ENCODE results near the genes LYZL6 and TBC1D3G.

DNA sequence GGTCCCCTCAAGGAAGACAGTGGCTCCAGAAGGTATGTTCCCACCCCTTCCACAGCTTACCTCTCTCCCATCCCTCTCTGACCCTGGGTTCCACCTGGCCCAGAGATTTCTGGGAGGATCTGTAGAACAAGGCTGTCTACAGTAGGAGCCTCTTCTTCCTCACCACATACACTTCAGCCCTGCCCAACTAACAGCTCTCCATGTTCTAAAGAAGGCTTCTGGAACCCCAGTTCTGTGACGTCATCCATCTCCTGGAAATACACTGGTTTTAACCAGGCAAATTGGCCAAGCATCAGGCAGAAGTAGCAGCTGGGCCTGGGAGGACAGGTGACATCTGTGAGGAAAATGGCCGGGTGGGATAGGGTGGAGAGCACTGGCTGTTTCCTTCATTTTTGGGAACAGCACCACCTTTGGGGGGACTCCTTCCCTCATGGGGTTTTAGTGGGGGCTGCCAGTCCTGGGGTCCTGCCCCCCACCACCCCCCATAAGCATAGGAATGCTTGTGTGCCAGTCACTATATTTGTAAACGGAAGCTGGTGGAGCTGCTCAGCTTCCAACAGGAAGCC lies at the start of gene LYZL6:
LYZL6 (minus strand) TSS at position 207 of the 566 bp plus-strand sequence.
- PRO-cap: no peak

GRCh38 chr17:35990914-35991504 lies 4.5 kb upstream of the CCL14 start:
- PRO-cap: no peak

DNA sequence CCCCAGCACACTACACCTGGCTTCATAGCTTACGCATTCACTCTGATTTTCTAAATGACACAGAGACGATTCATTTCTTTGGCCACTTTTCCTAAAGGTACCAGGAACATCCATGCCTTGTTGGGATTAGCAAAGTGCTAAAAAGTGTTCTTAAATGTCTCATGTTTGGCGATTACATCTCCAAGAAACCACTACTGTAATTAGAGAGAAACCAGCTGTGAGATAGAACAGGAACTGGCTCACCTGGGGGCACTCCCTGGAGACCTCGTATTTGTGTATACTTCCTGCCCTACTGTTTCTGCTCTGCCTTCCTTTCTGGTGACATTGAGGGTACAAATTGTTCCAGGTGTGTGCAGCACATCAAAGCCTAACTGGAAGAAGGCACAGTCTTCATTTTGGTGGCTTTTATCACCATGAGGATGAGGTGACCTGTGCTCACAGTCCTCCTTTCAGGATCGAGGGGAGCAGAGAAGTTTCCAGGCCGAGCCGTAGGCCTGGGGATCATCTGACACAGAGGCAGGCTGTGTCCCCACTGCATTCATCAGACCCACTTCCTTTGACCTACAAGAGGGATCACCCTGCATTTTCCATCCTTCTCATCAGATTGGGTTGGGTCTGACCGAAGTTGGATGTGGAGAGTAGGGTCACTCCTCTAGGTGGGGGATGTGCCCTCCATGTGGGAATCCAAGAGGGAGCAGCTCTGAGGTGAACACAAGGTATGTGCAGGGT lies 23.7 kb downstream of the CCL4 start:
- PRO-cap: no peak

GRCh38 chr17:36323638-36323955 lies at the start of gene TBC1D3G:
Gene TBC1D3G, plus strand, starts transcription at chr17:36323884.
- PRO-cap: no peak

GRCh38 chr17:36527108-36527953 lies 7.3 kb downstream of the MYO19 start:
- PRO-cap: no peak

GRCh38 chr17:36533412-36534407 lies 958 bp downstream of the MYO19 start:
- PRO-cap: no peak

DNA sequence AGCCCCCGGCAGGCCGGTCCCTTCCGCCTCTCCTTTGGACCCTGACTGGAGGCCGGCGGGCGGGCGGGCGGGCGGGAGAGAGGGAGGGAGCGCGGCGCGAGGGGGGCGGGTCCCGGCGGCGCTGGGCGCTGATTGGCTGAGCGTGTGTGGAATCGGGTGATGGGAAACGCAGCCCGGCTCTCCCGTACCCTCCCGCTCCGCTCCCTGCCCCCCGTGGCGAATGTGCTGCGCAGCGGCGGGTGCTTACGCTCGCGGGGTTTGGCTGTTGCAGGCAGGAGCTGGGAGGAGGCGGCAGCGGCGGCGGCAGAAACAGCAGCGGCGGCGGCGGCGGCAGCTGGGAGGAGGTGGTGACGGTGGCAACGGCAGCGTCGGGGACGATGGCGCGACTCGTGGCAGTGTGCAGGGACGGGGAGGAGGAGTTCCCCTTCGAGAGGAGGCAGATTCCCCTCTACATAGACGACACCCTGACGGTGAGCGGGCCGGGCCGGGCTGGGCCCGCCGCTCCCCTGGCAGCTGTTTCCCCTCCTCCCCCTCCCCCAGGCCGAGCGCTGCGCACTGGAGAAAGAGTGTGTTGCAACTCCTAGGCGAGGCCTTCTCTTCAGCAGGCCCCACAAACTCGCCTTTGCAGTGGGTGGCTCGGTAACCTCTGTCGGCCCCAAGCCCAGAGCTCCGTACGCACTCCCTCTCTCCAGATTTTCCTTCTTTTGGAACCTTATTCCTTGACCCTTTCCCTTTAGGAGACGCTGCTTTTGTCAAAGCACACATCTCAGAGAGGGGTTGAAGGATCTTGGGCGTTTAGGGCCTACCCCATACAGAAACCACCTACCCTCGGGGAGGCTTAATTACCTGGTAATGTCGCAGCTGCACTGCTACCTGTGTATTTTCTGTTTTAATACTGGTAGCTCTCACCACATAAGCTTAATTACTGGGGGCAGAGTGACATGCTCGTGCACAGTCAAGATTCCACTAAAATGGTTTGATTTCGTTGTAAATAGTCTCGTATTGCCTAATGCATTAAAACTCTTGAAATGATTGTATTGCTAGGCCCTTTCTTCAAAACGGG lies 960 bp downstream of the GGNBP2 start:
- PRO-cap: bidirectional peak, plus-strand start at position 274 of the sequence, minus-strand start at position 43 of the sequence

DNA sequence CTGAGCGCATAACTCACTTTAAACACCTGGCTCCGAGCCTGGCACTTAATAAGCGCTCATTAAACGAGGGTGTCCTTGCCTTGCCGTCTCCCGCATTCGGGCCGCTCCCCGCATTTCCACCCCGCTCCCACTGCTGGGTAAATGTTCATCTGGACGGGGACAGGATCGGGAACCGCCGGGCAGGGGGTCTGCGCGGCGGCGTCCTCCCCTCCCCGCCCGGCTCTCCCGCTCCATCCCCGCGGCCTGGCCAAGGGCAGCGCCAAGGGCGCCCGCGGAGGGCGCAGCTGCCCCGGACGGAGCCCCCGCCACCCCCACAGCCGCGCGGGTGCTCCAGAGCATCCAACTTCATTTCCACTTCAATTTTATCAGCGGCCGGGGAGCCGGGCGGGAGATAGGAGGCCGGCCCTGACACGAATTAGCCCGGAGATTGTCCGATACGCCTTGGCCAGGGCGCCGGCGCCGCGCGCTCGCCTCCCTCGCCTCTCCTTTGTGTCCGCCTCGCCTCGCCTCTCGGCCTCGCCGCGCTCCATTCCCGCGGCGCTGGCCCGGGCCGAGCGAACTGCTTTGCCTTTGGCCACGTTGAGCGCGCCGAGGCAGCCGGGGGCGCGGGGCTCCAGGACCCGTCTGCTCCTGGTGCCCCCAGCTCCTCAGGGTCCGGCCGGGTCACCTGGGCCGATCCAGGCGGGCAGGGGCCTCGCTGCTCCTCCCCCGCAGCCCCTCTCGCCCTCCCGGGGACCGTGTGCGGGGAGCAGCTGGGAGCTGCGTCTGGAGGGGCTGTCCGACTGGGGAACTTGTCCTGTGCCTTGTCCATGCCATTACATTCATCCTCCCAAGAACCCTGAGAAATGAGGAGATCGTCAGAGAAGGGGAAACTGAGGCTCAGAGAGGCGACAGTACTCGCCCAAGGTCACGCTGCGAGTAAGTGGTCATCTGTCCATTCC lies 129.0 kb upstream of the LHX1 start:
- PRO-cap: no peak

DNA sequence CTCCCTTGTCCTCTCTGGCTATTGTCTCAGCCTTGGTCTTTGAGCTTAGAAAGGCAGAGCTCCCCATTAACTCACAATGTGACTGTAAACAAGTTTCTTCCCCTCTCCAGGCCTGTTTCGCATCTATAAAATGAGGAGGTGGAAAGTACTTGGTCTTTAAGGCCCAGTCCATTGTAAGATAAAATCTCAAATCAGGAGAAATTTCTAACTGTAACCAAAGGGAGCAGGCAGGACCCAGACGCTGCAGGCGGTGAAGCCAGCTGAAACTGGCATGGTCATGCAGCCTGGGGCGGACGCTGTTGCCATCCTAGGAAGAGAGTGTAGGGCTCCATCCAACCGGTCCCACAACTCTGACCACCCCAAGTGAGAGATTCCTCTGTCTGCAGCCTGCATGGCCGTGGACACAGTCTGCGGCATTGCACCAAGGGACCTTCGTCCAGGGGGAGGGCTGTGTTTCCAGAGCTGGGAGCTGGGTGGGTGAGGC lies 17.4 kb upstream of the LHX1 start:
- PRO-cap: no peak

DNA sequence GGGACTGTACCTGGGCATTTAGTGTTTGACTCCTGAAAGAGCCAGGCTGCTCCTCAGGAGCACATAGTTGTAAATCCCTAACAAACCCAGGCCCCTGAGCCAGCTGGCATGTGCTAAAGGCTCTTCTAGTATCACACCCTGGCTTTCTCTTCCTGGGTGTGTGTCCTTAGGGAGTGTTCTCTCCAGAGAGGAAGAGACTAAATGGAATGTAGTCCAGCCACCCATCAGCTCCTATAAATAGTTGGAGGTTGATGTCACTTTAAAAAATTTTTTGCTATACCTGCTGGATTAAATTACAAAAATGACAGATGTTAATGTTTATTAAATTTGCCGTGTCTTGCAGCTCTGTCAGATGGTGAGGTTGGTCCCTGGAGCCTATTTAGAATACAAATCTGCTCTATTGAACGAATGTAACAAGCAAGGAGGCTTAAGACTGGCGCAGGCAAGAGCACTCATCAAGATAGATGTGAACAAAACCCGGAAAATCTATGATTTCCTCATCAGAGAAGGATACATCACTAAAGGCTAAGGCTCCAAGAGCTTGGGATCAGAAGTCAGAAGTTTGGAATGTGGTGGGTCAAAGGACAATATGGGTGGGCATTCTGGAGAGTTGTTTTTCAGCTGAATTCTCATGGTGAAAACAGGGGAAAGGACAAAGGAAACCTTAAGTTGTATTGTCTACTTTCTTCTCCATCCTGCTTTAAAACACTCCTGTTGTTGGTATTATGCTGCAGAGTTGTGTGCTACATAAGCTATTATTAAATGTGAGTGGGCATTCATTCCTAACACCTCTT lies 13.0 kb upstream of the DUSP14 start:
- PRO-cap: no peak

- PRO-cap: no peak
Measured at GRCh38 chr17:37488651-37489474, 828 bp upstream of the DUSP14 start.

- PRO-cap: no peak
Measured at GRCh38 chr17:37606104-37606506, 3.1 kb downstream of the SYNRG start.

DNA sequence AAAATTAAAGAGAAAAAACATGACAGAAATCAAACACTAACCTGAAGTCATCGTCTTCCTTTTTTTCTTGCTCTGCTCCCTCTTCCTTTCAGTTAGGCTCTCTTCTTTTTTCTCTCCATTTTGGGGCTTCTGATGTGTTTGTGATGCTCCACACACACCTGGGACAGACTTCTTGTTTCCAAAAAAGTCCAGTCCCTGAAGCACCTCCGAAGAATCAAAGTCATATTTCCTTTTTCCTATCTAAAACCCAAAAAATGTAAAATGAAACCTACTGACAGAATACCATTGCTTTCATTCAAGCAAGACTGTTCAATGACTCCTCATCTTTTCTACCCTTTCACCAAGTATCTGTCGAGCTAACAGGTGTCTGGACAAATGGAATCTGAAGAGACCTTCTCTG lies 1.2 kb downstream of the DDX52 start:
- PRO-cap: no peak

GRCh38 chr17:37743993-37744997 lies 564 bp downstream of the HNF1B start:
- PRO-cap: no peak

DNA sequence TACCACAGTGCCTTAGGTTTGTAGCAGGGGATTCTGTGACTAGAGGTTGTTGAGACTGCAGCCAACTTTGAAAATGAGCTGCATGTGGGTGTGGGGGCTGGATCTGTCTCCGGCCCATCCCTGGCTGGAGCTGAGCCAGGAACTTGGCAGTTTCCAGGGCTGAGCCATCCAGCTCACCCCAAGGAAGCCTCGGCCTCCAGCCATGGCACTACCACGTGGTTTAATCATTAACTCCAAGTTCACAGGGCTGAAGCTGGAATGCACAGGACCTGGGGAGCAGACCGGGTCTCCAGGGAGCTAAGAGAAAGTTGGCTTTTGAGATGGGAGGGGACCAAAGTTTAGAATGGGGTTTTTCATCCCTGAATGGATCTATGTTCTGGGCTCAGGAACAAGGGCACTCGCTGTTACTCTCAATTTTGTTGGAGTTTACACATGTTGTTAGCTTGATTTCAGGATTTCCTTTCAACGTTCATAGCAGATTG lies 42.3 kb upstream of the HNF1B start:
- PRO-cap: no peak

DNA sequence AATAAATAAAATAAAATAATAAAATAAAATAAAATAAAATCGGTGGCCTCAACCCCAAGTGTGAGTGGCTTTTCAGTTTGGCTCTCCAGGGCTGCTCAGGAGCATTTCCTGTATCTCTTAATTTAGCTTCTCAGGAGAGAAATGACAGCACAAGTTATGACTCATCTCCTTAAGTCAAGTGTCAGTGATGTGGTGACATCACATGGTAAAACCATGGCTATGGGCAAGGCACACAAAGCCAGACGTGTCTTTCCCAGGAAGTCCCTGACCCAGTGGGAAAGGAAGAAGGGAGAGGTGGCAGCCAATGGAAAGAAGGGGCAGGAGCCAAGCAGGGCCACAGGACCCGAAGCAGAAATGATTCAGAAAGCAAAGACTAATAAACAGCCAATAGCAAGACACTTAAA lies 75.1 kb upstream of the TBC1D3K start:
- PRO-cap: no peak

GRCh38 chr17:37884438-37884927 lies 39.7 kb upstream of the TBC1D3K start:
- PRO-cap: no peak

DNA sequence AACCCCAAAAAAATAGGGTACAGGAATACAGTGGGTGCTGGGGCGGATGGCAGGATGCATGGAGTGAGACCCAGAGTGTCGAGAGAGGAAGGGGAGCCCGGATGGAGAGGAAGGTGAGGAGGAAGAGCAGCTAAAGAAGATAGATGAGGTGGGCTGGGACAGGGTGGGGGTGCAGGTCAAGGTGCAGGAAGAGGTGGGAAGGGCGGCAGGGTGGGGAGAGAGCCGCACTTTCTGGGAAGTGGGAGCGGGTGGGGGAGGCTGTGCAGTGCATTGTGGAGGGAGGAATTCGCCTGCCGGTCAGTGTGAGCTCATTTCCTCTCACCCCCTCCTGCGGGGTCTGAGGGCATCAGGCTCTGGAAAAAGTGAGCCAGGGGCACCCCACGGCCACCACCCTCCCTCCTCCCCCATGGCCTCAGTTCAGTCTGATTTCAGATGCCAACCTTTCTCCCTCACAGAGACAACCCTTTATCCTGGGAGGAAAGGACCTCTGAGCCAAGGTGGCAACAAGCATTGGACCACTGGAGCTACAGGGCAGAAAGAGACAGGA lies 2.5 kb upstream of the ARHGAP23 start:
- PRO-cap: no peak

GRCh38 chr17:38450694-38451585 lies 22.7 kb downstream of the ARHGAP23 start:
- PRO-cap: no peak

- PRO-cap: no peak
Measured at GRCh38 chr17:38459605-38459953, 31.3 kb downstream of the ARHGAP23 start.